Skeletal muscle tissue (tissue), 7 donors: ENCODE measurements around the gene FERMT2.

- PRO-cap, 3 experiments: peak in 2 of 3 experiments; most common minus-strand start chr14:52553961 (in 2)
- RAMPAGE, long total RNA: no peak
- RRBS, 2 experiments: no CpG with 5 or more reads among the region's 14 CpGs
Measured at GRCh38 chr14:52553810-52554160, 1.1 kb downstream of the GPR137C start.

DNA sequence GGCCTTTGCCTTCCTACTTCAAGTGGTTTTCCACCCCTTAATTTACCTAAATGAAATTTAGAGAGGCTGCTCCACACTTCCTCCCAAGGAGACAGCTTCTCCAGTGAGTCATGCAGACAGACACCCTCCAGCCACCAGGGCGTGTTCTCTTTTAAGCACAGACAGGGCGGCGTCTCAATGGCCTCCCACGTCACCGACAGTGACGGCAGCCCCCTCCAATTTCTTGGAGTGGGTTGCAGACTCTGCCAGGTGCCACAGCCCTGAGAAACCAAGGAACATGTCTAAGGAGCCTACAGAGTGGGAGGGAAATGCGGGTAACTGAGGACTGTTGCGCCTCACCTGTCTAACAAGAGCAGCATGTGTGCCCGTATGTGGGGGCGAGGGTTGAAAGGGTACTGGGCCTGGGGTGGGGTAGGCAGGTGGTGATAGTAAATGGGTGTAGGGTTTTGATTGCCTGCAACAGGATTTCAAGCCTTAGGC lies 44.1 kb upstream of the GNPNAT1 start:
- PRO-cap, 3 experiments: no peak in any of the 3 experiments
- RAMPAGE, long total RNA: no peak
- RRBS, 2 experiments: no CpG with 5 or more reads among the region's 10 CpGs

DNA sequence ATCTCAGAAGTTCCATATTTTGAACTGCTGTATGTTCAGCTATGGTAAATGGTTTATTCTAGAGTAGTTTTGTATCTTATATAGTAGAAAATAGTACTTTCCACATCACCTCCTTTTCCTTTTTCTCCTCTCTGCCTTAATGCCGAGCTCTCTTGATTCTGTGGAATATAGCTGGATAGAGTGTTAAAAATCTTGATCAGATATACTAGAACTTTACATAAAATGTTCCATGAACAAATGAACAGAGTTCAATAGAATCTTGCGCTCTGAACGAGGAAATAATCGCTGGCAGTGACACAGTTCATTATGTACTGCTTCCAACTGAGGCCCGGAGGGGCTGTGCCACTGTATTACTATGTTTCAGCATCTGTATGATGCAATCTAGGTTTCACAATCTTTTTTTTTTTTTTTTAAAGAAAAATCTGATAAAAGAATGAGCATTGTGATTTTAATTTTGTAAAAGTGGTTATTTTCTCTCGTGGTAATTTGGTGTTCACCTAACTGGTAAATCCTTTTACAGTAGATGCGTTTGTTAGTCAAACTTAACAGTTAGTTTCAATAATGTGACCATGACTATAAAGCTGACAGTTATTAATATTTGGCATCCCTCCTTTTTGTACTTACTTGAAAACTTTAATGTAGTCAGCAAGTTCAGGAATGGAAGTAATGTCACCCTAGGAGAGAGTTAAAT lies 77.2 kb downstream of the FERMT2 start:
- PRO-cap, 3 experiments: no peak in any of the 3 experiments
- RAMPAGE, long total RNA: no peak
- RRBS, 2 experiments: no CpG with 5 or more reads among the region's 7 CpGs

- PRO-cap, 3 experiments: no peak in any of the 3 experiments
- RAMPAGE, long total RNA: no peak
- RRBS, 2 experiments: no CpG with 5 or more reads among the region's 4 CpGs
Measured at GRCh38 chr14:52935714-52936289, 15.0 kb downstream of the FERMT2 start.

DNA sequence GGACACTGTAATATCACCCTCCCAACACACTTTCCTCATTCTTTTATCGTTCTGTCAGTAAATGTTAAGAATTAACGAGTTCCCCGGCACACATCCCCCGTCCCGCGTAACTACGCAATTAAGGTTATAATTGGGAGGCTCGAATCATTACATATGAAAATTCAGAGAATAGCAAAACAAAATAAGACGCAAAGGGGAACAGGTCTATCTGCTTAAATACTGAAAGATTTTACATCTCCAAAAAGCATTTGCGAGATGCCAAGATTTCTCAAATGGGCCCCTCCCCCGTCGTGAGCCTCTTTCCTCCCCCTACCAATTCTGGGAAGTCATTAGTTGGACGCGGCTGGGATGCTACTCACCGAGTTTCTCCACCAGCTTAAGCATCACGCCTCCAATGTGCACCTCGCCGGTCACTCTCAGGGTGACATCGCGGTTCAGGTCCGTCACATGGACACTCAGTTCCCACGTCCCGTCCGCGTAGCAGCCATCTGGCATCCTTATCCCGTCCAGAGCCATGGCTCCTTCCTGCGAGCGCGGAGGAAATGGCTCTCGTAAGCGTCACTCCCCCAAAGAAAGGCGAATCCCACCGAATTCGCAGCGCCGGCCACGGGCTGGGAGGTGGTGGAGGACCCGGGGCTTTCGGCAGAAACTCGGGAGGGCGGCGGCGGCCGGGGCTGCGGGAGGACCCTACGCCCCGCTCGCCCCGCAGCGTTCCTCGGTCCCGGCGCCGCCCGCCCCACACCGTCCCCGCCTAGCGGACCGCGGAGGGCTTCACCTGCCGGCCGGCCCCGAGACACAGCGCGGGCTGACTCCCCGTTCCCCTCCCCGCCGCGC lies 580 bp downstream of the FERMT2 start:
- PRO-cap, 3 experiments: peak in 3 of 3 experiments; most common plus-strand start position 329 of the sequence (in 1); most common minus-strand start position 369 of the sequence (in 1)
- RAMPAGE, long total RNA: no peak
- RRBS, 2 experiments: 2 to 3% methylated on average over 32 of the region's 69 CpGs

- PRO-cap, 3 experiments: peak in 3 of 3 experiments; most common plus-strand start chr14:52951398 (in 2); most common minus-strand start chr14:52951050 (in 1)
- RAMPAGE, long total RNA: no peak
- RRBS, 2 experiments: 2% methylated on average over 32 of the region's 86 CpGs
Measured at GRCh38 chr14:52950887-52951508, at the start of gene FERMT2. Gene FERMT2 (minus strand): TSS chr14:52951050.

DNA sequence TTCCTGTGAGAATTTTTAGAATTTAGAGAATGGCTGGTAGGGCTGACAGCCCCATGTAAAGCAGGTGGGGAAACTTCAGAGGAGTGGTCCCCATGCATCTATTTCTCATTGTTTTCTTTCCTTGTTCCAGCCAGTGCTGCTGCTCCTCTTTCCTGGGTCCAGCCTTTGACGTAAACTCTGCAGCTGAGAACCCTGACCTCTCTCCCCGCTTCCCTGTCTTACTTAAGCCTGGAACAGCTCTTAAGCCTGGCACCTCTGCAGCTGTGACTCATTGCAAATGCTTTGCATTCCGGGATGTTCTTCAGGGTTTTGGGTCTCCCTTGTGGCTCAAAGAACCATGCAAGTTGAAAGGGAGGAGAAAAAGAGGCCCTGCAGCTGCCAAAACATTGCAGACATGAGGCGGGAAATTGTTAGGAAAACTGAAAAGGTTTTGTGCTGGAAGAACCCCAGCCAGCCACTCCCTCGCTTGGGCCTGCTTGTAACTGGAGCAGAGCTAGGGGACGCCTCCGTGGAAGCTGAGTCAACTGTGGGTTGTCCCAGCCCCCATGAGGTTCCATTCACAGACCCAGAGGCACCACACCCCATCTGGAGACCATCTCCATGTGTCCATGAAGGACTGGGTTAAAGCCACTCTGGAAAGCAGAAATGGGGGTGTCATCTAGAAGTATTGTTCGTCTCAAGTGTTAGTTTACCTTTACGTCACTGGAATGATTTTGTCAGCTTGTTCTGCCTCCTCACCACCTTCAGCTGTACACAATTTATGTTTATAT lies 60.2 kb upstream of the FERMT2 start:
- PRO-cap, 3 experiments: peak in 1 of 3 experiments; most common minus-strand start position 167 of the sequence (in 1)
- RAMPAGE, long total RNA: no peak
- RRBS, 2 experiments: no CpG with 5 or more reads among the region's 9 CpGs

DNA sequence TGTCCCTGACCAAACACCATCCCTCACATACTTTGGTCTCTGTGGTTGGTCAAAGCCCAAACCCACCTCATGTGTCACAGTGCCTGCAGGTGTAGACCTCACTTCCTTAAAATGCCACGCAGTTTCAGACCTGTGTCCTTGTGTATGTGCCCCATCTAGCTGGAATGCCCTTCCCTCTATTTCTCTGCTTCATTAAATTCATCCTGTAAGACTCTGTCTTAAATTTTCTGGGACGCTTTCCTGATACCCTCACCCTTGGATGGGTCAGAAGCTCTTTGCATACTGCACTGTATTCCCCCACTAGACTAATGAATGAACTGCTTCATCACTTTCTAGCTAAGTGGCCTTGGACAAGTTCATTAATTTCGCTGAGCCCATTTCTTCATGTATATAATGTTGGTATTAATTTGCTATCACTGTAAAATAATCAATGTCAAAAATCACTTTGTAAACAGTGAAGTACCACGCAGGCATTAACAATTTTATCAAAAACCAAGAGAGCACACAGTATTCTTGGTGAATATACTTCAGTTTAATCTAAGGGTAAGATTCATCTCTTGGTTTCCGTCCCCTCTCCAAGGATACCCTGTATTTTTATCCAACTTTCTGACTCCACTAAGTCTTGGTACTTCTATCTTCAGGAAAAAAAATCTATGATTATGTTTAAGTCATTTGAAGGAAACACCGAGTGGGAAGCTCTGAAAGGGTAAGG lies 2.9 kb downstream of the DDHD1 start:
- PRO-cap, 3 experiments: no peak in any of the 3 experiments
- RAMPAGE, long total RNA: no peak
- RRBS, 2 experiments: no CpG with 5 or more reads among the region's 6 CpGs

DNA sequence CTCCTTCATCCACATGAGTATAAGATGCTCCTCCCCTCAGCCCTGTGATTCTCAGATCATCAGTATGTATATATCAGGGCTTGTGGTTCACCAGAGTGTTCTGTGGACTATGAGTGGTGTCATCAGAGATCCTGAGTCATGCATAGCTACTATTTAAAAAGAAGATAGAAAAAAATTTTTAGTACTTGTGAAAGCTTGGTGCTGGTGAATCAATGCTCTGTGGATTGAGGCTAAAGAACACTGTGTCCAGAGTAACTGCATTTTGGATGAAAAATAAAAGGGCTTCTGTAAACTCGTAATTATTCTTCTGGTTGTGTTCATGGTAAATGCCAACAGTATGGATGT lies 285.8 kb downstream of the BMP4 start:
- PRO-cap, 3 experiments: no peak in any of the 3 experiments
- RAMPAGE, long total RNA: no peak
- RRBS, 2 experiments: no CpG with 5 or more reads among the region's 1 CpG

- PRO-cap, 3 experiments: no peak in any of the 3 experiments
- RAMPAGE, long total RNA: no peak
- RRBS, 2 experiments: no CpG with 5 or more reads among the region's 2 CpGs
Measured at GRCh38 chr14:54423785-54424129, 17.4 kb downstream of the CNIH1 start.

GRCh38 chr14:54447034-54447725 lies 6.0 kb upstream of the CNIH1 start:
- PRO-cap, 3 experiments: no peak in any of the 3 experiments
- RAMPAGE, long total RNA: no peak
- RRBS, 2 experiments: no CpG with 5 or more reads among the region's 11 CpGs

DNA sequence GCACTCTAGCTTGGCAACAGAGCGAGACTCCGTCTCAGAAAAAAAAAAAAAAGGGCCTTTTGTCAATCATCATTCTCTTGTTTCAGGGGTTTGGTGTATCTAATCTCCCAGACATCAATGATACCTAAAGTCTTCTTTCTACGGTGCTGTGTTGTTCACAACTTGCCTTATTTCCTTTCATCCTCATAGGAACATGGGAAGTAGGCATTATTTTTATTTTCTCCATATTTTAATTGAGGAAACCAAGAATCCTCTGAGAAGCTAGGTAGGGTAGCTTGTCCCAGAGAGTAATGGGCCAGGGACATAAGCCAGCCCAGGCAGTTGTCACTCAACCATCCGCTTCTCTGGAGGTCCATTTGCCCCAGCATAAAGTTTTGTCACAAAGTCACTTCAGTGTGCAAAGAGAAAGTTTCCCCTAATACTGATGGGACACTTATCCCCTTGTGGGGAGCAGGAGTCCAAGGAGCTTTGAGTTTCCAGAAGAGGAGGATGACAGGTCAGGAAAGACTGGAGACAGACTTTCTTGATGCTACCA lies 93.2 kb downstream of the SAMD4A start:
- PRO-cap, 3 experiments: no peak in any of the 3 experiments
- RAMPAGE, long total RNA: no peak
- RRBS, 2 experiments: no CpG with 5 or more reads among the region's 4 CpGs

DNA sequence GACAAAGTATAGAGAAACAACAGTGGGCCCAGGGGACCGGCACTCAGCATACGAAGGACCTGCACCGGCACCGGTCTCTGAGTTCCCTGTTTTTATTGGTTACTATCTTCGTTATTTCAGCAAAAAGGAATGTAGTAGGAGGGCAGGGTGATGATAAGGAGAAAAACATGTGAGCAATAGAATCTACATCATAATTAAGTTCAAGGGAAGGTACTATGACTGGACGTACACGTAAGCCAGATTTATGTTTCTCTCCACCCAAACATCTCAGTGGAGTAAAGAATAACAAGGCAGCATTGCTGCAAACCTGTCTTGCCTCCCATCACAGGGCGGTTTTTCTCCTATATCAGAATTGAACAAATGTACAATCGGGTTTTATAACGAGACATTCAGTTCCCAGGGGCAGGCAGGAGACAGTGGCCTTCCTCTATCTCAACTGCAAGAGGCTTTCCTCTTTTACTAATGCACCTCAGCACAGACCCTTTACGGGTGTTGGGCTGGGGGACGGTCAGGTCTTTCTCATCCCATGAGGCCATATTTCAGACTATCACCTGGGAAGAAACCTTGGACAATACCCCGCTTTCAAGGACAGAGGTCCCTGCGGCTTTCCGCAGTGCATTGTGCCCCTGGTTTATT lies 149.8 kb downstream of the GCH1 start:
- PRO-cap, 3 experiments: no peak in any of the 3 experiments
- RAMPAGE, long total RNA: no peak
- RRBS, 2 experiments: no CpG with 5 or more reads among the region's 15 CpGs

GRCh38 chr14:54814959-54815543 lies 87.6 kb downstream of the GCH1 start:
- PRO-cap, 3 experiments: no peak in any of the 3 experiments
- RAMPAGE, long total RNA: no peak
- RRBS, 2 experiments: no CpG with 5 or more reads among the region's 15 CpGs

GRCh38 chr14:54844487-54844893 lies 58.1 kb downstream of the GCH1 start:
- PRO-cap, 3 experiments: no peak in any of the 3 experiments
- RAMPAGE, long total RNA: no peak
- RRBS, 2 experiments: no CpG with 5 or more reads among the region's 2 CpGs

DNA sequence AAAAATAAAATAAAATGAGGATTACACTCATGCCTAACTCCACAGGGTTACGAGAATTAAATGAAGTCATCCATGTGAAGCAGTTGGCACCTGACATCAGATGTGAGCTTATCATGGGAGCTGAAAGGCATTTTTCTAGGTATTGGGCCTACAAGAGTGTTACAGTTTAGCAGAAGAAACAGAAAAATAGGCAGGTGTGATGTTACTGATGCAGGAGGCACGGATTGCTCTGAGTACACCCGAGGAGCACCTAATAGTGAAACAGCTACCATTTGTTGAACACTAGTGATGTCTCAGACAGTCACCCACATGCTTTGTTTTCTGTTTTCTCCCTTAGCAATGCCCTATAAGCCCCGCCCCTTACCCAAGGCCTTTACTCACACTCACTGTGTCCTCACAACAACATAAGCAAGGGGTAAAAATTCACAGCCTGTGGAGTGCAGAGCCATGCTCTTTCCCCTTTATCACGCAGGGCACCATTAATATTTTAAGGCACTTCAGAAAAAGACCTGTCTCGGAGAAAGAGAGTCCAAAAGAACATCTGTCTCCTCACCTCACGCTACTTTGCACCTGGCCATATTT lies 25.7 kb downstream of the MAPK1IP1L start:
- PRO-cap, 3 experiments: no peak in any of the 3 experiments
- RAMPAGE, long total RNA: no peak
- RRBS, 2 experiments: no CpG with 5 or more reads among the region's 7 CpGs

GRCh38 chr14:55097755-55098243 lies 31.3 kb upstream of the LGALS3 start:
- PRO-cap, 3 experiments: no peak in any of the 3 experiments
- RAMPAGE, long total RNA: no peak
- RRBS, 2 experiments: no CpG with 5 or more reads among the region's 2 CpGs

- PRO-cap, 3 experiments: no peak in any of the 3 experiments
- RAMPAGE, long total RNA: no peak
- RRBS, 2 experiments: no CpG with 5 or more reads among the region's 5 CpGs
Measured at GRCh38 chr14:55103657-55104600, 25.1 kb upstream of the LGALS3 start.

DNA sequence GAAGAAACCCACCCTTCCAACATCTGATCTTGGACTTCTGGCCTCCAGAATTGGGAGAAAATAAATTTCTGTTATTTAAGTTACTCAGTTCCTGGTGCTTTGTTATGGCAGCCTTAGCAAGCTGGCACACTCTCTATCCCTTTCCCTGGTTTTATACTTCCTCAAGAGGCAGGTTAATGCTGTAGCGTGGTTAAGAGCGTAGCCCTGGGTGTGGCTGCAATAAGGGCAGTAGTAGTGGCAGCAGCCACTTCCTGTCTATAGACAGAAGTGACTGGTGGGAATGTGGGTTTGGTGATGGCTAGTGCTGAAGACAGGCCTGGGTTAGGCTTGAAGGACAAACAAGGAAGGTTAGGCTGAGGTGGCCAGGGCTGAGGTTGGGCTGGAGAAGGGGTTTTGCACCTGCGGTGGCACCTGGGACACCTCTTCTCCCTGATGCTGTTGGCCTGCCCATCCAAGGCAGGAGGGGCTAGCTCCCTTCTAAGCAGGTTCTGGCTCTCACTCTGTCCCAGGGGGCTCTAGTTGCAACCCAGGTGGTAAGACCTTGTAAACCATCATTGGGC lies 3.6 kb upstream of the LGALS3 start:
- PRO-cap, 3 experiments: no peak in any of the 3 experiments
- RAMPAGE, long total RNA: no peak
- RRBS, 2 experiments: no CpG with 5 or more reads among the region's 3 CpGs

- PRO-cap, 3 experiments: no peak in any of the 3 experiments
- RAMPAGE, long total RNA: no peak
Measured at GRCh38 chr14:55128710-55128847, 473 bp upstream of the LGALS3 start.